ENCODE measurements around the genes TMEM131L and PLRG1.

GRCh38 chr4:152683897-152684386 lies 4.1 kb upstream of the TMEM154 start:
- PRO-cap, 2 experiments = no peak in any of the 2 experiments

DNA sequence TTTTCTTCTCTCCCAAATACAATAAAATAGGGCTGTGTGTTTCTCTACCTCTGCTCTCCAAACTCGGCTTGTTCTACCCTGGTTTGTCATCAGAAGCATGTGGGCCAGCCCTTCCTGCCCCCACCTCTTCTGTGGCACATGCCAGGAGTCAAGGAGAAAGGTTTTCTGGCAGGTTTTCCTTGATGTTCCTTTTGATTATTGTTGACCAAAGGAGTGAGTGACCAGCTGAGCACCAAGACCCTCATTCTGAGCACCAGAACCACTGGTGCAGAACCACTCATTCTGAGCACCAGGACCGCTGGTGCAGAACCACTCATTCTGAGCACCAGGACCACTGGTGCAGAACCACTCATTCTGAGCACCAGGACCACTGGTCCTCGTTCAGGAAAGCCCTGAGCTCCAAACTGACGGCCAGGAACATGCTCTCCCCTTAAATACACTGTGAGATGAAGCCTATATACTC lies 2.5 kb downstream of the FHDC1 start:
- PRO-cap, 2 experiments = no peak in any of the 2 experiments

- PRO-cap, 2 experiments = no peak in any of the 2 experiments
These were observed 61.8 kb downstream of the FHDC1 start for GRCh38 chr4:152997812-152998333.

- PRO-cap, 2 experiments = no peak in any of the 2 experiments
These were observed 3.2 kb downstream of the TRIM2 start for GRCh38 chr4:153207494-153207886.

DNA sequence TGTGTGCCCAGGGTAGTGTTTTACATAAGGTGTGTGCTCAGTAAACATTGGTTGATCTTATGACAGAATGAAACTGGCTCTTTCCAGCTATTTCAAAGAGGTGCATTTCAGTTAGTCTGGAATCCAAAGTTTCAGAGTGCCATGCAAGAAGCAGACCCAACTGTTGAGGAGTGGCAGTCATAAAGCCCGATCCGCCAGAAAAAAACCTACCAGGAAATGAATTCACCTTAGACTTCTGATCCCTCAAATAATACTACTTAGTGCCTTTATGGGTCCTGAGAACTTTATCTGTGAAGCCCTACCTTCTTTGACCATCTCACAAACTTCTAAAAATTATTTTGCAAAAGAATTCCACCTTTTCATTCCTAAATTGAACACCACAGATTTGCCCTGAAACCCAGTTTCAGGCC lies 14.9 kb downstream of the TRIM2 start:
- PRO-cap, 2 experiments = peak in 2 of 2 experiments; most common plus-strand start position 126 of the sequence (in 1)

GRCh38 chr4:153246624-153247031 lies 42.4 kb downstream of the TRIM2 start:
- PRO-cap, 2 experiments = no peak in any of the 2 experiments

DNA sequence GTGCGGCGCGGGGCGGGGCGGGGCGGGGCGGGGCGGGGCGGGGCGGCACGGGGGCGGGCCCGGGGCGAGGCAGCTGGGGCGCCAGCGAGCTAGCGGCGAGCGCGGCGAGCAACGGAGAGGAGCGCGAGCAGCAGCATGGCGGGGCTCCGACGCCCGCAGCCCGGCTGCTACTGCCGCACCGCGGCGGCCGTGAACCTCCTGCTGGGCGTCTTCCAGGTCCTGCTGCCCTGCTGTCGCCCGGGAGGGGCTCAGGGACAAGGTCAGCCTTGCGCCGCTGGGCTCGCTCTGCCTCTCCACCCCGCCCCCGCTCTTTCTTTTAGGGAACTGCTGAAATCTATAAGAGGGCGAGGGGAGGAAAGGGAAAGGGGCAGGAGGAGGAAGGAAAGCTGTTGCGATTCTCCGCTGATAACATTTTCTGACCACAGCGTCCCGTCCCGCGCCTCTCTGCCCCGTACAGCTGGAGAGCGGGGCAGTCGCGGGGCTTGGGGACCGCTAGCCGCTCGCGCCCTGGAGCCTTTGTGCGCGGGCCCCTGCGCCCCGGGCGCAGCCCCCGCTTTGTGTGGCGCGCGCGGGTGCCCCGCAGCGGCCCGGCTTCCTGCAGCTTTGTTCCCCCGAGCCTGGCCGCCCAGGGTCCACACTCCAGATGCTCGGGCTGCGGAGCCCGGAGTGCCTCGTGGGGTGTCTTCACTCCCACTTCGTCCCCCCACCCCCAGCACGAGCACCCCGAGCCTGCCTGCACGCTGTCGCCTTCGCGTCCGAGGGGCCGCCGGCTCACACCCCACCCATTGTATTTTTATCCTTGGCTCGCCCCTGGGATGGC lies at the start of gene TMEM131L:
TMEM131L (plus strand) TSS at position 98 of the 820 bp plus-strand sequence.
- PRO-cap, 2 experiments = peak in 2 of 2 experiments; most common plus-strand start position 98 of the sequence (in 2)

DNA sequence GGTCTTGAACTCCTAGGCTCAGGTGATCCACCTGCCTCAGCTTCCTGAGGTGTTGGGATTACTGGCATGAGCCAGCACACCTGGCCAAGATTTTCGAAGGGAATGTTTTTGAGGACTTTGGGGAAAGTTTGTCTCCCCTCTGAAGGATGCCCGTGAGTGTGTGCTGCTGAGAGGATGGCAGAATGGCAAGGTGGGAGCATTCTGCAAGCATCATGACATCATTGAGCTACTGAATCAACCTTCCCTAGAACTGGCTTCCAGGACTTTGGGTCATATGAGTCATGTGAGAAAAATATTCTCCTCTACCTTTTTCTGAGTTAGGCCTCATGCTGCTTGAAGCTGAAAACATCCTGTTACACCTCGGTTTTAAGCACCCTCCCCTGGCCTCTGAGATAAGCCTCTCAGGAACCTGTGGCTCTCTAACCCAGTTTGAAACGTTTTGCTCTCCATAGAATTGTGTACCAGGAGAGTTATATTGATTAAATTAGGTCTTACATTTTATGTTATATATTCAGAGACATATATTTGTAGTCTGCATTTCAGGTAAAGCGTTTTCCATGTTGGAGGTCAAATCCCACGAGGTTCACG lies 31.0 kb downstream of the TMEM131L start:
- PRO-cap, 2 experiments = no peak in any of the 2 experiments

DNA sequence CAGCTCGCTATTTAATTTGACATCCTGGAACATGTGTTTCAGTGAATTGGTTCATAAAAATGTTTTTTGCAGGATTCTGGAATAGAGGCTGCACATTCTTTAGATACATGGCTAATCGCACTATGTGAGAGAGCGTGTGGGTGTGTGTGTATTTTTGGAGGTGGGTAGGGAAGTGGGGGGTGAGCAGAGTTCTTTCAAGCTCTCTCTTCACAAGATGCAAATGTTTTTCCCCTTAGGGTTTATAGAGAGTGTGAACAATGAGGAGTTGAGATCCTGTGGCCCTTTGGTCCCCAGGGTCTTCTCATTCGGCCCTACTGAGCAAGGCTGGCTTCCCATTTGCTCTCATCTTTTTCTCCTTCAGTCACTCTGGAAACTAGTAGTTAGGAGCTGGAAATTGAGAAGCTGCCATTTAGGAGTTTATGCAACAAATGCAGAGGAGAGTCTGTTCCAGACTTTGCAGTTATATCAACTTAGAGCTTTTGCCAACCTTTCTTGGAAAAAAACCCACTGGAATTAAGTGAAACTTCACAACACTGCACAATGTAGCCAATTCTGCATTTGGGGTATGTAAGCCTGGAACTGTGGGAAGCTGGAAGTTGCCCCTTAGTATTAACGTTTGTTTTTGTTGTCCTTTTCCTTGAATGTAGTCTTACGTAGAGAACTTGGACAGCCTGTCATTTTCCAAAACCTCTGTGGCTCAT lies 32.4 kb downstream of the TMEM131L start:
- PRO-cap, 2 experiments = no peak in any of the 2 experiments

GRCh38 chr4:153564441-153565400 lies 98.6 kb downstream of the TMEM131L start:
- PRO-cap, 2 experiments = peak in 1 of 2 experiments; most common plus-strand start chr4:153564936 (in 1); most common minus-strand start chr4:153564684 (in 1)

DNA sequence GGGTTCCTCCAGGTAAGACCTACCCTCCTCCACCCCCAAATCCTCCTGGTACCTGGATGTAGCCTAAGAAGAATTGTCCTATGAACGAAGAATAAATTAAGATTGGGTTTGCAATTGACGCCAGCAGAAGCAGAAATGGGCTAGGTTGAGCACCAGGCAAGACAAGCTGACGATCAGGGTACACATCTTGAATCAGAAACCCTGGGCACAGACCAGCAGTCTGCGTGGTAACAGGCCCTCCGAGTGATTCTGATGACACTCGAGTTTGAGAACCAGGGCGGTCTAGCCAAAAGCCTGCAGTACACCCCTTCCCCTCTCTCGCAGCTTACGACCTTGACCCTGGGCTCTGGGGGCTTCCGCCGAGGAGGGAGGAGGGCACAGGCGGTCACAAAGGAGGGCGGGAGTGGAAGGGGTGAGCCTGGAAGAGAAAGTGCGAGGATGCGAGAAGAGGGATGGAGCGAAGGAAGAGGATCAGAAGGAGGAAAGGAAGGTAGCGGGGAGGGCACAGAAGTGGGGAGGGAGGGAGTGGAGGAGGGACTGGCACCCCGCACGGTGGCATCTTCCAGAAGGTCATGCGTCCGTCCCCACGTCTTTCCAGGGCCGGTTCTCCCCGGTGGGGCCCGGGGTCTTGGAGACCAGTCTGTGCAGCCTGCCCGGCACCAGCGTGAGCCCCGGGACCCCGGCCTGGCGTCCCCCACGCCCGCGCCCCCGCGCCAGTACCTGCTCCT lies 583 bp downstream of the RNF175 start:
- PRO-cap, 2 experiments = no peak in any of the 2 experiments

GRCh38 chr4:154004892-154005524 lies 216.1 kb upstream of the SFRP2 start:
- PRO-cap, 2 experiments = no peak in any of the 2 experiments

- PRO-cap, 2 experiments = no peak in any of the 2 experiments
These were observed 75.2 kb downstream of the DCHS2 start for GRCh38 chr4:154416066-154417180.

GRCh38 chr4:154550261-154550690 lies at the start of gene PLRG1:
Gene PLRG1 (minus strand): TSS chr4:154550400.
- PRO-cap, 2 experiments = peak in 2 of 2 experiments; most common plus-strand start chr4:154550523 (in 1); most common minus-strand start chr4:154550421 (in 2)

DNA sequence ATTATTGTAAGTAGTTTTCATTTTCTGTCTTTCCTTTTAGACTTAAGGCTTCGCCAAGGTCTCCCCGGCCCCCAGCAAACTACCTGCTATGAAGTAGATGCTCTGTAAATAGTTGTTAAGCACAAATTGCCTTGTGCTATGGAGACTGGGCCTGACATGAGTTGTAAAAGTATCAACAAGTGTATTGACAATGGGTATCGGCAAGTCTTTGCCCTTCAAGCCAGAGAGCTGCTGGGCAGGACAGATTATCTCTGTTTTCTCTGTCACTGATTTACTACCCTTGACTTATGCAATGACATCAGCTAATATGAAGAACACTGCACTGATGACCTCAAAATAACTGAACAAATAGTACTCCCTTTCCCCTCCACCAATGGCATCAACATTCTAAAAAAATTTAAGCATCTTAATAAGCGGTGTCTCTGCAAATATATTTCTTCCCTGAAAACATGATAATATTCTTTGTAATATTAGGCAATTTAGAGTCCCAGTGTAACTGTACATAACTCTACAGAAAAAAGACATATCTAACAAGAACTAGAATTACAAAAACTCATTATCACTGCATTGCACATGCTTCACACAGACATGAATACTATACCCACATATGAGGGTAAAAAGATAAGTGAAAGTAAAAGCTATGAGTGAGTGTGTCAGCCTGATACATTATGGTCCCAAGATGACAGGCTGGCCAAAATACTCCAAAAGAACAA lies 2.6 kb upstream of the FGB start:
- PRO-cap, 2 experiments = no peak in any of the 2 experiments

GRCh38 chr4:154585264-154586164 lies 5.0 kb downstream of the FGA start:
- PRO-cap, 2 experiments = no peak in any of the 2 experiments

DNA sequence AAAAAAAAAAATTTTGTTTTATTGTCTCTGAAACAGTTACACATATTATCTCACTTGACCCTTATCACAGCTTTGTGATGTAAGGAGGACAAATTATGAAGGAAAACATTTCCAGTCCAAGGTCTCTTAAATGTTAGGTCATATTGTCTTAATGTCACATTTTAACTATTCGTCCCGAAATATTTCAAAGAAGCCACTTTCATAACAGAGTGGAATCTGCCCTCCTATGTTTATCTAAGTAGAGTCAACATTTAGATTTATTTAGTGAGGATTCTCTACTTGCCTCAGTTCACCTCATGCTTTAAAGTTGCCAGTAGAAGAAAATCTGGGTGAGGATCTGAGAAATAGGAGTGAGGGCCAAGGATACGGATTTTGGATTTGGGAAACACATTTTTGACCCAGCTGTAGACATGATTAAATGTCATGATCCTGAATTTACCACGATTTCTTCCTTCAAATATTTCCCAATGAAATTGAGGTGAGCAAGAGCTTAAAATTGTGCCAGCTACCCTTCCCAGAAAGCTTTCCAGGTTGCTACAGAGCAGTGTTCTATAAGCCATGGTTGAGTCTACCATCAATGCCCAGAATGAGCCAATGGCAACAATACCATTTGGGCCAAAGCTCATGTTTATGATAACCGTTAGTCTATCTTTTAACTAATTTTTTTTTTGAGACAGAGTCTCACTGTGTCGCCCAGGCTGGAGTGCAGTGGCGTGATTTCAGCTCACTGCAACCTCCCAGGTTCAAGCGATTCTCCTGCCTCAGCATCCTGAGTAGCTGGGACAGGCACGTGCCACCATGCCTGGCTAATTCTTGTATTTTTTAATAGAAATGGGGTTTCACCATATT lies 7.7 kb upstream of the FGA start:
- PRO-cap, 2 experiments = no peak in any of the 2 experiments

- PRO-cap, 2 experiments = peak in 2 of 2 experiments; most common plus-strand start chr4:154602859 (in 2)
These were observed 9.7 kb downstream of the FGG start for GRCh38 chr4:154602702-154603112.

- PRO-cap, 2 experiments = no peak in any of the 2 experiments
These were observed 4.3 kb downstream of the FGG start for GRCh38 chr4:154607807-154608906.

GRCh38 chr4:154658821-154659491 lies 46.5 kb upstream of the FGG start:
- PRO-cap, 2 experiments = no peak in any of the 2 experiments